ENCODE measurements around a stretch of chr17.

DNA sequence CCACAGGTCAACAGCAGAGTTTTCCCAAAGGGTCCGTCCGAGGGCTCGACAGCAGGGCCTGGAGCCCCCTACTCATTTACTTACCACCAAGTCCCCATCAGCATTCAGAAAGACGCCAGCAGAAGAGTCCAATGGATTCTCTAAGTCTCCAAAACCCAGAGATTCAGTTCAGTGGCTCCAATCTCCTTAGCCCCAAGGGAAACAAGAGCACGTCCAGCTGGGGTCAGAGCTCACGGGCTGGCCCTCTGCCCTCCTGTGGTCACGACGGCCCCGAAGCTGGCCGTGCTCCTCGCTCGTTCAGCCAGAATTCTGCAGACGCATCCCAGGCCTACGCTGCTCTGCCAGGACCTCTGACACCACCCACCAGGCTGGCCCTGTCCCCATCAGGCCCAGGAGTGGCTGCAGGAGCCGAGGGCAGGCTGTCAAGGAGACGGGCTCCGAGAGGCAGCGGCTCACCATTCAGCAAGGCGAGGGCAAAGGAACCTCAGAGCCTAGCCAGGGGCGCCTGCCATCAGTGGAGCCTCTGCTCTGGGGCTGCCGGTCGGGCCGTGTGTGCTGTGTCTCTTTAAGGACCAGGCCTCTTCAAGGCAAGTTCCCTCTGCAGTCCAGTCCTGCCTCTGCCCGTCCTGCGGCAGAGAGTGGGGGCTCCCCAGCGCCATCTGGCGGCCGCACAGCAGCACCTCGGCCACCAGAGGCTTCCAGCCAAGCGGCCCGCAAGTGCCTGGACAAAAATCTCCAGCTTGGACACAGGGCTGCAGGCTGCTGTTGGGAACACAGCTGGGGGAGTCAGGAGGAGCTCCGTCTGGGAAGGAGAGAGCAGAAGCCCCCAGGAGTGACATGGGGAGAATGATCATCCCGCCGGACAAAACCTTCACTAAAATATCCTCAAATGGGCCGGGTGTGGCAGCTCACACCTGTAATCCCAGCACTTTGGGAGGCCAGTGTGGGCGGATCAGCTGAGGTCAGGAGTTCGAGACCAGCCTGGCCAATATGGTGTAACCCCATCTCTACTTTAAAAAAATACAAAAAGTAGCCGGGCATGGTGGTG is 7.3 kb upstream of the ABR start:
- RRBS = no CpG with 5 or more reads among the region's 38 CpGs

GRCh38 chr17:1216054-1217057 is 36.6 kb upstream of the ABR start:
- RRBS = no CpG with 5 or more reads among the region's 18 CpGs

GRCh38 chr17:1231399-1231799 is 38.8 kb upstream of the BHLHA9 start:
- RRBS = no CpG with 5 or more reads among the region's 10 CpGs

- RRBS = no CpG with 5 or more reads among the region's 13 CpGs
Measured at GRCh38 chr17:1412496-1413004, 12.5 kb upstream of the YWHAE start.

- RRBS = no CpG with 5 or more reads among the region's 11 CpGs
Measured at GRCh38 chr17:1446162-1446554, 9.9 kb downstream of the CRK start.

DNA sequence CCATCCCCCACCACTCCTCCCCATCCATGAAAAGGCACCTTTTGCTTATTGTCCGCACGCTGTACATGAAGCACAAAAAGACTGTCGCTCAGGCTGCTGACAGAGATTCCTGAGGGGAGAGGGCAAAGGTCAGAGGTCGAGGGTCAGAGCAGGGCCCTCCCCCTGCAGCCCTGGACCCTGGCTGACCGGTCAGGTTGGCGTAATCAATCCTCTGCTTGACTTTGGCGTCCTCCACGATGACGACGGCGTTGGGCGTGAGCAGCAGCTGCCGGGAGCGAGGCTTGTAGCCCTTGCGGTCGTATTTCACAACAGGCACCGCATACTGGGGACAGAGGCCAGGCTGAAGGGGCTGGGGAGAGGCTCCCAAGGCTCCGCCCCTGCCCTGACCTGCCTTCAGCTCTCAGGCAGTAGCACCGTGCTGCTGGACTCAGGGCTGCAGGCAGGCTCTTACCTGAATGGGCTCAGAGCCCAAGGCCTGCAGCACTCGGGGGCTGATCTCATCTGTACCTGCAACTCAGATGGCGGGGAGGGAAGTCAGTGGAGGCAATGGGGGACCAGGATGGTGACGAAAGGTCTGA is 11.9 kb upstream of the CRK start:
- RRBS = 81% methylated on average over 7 of the region's 22 CpGs

DNA sequence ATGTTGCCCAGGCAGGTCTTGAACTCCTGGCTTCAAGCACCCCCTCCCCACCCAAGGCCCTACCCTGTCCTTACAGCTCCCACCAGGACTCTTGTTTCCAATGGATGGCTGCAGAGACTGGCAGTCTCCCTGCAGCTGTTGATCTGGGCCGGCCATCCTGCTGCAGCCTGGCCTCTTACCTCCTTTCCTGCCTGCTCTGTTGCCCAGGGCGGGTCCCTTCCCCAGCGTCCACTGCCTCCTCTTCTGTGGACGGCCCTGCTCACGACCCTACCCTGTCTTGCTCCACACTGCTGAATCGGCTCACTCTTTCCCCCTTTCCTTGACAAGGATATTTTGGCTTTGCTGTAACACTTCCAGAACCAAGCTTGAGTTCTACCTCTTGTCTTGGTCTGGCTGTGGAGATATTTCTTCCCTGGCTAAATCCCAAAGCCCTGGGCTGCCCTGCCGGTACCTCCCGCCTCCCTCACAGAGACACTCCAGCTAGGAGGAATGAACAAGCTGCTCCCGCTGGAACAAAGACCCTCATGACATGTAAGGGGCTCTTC is 11.0 kb downstream of the INPP5K start:
- RRBS = no CpG with 5 or more reads among the region's 9 CpGs

- RRBS = no CpG with 5 or more reads among the region's 26 CpGs
Measured at GRCh38 chr17:1533638-1534368, 17.4 kb upstream of the INPP5K start.

- RRBS = no CpG with 5 or more reads among the region's 11 CpGs
Measured at GRCh38 chr17:1556604-1557376, 5.8 kb downstream of the PITPNA start.

- RRBS = no CpG with 5 or more reads among the region's 22 CpGs
Measured at GRCh38 chr17:1560071-1560966, 2.3 kb downstream of the PITPNA start.

DNA sequence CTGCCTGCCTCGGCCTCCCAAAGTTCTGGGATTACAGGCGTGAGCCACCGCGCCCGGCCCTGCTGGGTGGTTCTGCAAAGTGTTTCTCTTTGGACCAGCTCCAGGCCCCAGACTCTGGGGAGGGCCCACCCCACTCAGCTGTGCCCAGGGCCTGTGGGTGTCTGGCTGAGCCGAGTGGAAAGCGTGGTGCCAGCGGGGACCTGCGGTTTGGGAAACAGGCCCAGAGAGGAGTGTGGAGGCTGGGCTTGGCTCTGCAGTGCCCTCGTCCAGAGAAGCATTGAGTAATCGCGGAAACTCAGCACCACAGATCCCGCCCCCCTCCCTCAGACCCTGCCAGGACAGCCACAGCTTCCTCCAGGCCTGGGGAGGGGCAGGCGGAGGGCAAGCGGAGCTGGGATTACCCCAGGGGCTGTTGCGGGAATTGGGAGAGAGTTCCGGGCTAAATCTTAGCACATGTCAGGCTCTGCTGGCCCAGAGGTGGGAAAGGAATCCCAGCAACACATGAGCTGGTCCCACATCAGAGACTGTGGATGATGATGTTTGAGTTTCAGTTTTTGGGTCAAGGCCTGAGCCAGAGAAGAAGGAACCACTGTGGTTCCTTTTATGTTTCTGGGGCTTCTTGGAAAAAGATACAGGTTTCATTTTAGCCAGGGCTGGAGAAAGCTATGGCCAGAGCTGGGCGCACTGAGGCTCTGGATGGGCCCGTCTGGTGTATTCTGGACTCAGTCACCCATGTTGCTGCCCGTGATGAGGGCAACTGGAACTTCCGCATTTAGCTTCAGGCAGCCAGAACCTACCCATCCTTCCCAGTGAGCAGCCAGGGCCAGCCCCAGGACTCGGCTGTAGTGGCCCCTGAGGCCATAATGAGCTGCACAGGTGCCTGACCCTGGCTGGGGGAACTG is 14.8 kb upstream of the PITPNA start:
- RRBS = no CpG with 5 or more reads among the region's 22 CpGs

DNA sequence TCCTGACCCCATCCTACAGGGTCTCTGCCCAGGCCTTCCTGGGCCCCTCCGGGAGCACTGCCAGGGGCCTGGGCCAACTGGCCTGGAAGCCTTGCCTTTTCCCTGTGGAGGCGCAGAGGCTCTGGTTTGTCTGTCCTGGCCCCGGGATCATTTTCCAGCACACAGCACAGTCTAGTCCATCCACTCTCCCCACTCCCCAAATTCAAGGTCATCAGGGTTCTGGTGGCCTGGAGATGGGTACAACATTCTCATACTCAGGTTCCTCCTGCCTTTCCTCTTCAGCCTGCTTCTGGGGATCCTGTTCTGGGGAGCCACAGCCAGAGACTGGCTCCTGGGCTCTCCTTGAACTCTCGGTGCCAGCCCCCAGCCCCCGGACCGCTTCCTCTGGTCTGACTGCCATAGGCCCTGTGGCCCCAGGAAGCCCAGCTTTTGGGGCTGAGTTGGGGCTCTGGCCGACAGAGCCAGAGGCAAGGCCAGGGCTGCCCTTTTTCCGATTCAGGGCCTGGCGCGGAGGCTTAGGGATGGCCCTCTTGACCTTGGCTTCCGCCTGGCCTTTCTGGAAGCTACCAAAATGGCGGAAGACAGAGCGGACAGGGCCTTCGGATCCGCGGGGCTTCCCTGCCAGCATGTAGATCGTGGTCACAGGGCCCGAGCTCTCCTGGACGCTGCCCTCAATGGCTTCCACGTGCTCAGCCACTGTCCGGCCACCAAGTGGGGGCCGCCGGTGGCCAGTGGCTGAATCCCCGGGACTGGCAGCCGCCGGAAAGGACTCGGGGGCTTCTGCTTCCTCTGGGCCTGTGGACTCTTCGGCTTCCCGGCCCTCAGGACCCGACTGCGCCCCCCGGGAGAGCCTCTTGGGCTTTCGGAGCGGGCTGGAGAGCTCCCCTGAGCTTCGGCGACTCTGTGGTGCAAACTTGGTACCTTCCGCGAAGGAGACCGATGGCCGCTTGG is 6.2 kb upstream of the SLC43A2 start:
- RRBS = 74% methylated on average over 7 of the region's 40 CpGs

GRCh38 chr17:1637778-1638993 is 7.3 kb downstream of the SCARF1 start:
- RRBS = 66% methylated on average over 7 of the region's 33 CpGs

- RRBS = no CpG with 5 or more reads among the region's 9 CpGs
Measured at GRCh38 chr17:1639536-1640095, 5.9 kb downstream of the SCARF1 start.

GRCh38 chr17:1653286-1654075 is 3.8 kb upstream of the RILP start:
- RRBS = no CpG with 5 or more reads among the region's 17 CpGs

GRCh38 chr17:1655263-1655666 is 5.6 kb upstream of the RILP start:
- RRBS = no CpG with 5 or more reads among the region's 9 CpGs

DNA sequence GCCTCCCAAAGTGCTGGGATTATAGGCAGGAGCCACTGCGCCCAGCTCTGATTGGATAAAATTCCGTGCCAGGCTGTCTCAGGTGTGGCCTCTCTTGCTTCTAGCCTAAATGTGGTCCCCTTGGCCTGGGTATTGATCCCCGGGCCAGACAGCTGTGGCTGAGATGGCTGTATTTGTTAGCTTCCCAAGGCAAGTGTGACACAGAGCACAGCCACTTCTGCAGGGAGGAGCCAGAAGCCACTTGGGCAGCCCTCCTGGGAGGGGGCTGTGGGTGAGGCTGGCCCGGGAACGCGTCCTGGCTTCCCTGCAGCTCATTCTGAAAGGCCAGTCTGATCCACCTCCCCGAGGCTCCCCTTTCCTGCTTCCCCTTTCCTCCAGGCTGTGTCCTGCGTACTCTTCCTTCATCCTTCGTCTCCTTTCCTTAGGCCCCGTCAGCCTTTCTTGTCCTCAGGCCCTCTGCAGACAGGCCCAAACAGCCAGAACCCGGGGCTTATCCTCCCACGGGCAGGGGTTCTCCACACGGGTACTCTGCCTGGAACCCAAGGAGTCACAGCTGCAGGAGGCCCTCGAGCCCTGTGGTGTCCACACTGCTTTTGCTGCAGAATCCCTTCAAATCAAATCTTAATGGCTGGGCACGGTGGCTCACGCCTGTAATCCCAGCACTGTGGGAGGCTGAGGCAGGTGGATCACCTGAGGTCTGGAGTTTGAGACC is 8.0 kb downstream of the SERPINF2 start:
- RRBS = no CpG with 5 or more reads among the region's 16 CpGs

- RRBS = no CpG with 5 or more reads among the region's 17 CpGs
Measured at GRCh38 chr17:1810647-1811147, 19.0 kb downstream of the SMYD4 start.

DNA sequence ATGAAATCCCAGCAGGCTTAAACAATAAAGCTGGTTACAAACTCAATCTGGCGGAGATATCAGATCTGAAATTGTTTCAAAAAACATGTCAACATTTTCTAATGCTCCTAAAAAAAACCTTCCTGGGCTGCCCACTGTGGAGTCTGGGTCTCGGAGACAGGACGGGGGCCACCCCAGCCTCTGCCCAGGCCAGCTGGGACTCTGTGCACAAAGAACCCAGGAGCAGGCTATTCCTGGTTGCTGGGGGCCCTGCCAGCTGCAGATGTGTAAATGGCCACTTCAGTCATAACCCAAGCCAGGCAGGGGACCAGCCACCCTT is 28.5 kb downstream of the RTN4RL1 start:
- RRBS = no CpG with 5 or more reads among the region's 3 CpGs

DNA sequence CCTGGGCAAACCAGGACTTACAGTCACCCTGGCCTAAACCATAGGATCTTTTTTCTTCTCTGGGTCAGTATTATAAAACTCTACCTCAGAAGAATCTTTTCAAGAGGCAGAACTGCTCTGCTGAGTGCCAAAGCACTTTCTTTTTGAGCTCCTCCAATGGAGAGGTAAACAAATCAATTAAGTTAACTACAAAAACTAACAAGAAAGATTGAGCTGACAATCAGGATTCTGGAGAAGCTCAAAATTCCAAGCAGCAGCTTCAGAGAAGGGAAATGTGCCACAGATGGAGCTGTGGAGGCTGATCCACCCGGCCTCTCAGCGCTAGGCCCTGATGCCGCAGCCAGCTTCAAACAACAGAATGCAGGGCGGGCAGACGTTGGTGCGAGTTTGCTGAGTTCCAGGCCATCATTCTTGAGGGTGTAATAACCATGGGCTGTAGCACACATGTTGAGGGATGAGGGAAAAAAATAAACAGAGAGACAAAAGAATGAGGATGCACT is 90.4 kb downstream of the SMG6 start:
- RRBS = no CpG with 5 or more reads among the region's 6 CpGs

Data from brain (tissue), 1 donor.